Mesangial cell (primary cell): Measurements from ENCODE around the gene KCNT2.

DNA sequence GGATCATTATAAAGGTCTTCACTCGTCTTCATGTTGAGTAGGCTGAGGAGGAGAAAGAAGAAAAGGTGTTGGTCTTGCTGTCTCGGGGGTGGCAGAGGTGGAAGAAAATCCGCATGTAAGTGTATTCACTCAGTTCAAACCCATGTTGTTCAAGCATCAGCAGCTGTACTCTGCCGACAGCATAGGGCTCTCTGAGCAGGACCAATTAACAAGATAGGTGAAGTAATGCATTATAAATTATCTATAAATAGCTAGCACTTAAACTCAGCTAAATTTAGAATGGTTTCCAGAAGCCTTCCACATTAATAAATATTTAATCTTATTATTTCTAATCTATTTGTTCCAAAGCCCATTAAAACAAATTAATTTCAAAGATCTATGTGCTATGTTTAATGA, 116.8 kb downstream of the RGS2 start:
- RAMPAGE, long total RNA: no peak

DNA sequence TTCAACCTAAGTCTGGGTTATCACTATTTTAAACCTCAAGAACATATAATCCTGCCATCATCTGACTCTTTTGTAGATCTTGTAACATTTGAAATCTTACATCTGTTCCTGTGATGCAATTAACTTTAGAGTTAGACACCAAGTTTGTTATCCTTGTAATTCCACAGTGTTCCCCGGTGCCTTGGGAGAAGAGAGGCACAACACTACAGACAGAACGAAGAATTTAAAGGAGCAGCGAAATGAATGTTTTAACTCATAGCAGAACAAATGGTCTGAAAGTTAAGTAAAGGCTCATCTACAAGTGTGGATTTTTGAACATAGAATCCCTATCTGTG, 116.0 kb downstream of the UCHL5 start:
- RAMPAGE, long total RNA: no peak

DNA sequence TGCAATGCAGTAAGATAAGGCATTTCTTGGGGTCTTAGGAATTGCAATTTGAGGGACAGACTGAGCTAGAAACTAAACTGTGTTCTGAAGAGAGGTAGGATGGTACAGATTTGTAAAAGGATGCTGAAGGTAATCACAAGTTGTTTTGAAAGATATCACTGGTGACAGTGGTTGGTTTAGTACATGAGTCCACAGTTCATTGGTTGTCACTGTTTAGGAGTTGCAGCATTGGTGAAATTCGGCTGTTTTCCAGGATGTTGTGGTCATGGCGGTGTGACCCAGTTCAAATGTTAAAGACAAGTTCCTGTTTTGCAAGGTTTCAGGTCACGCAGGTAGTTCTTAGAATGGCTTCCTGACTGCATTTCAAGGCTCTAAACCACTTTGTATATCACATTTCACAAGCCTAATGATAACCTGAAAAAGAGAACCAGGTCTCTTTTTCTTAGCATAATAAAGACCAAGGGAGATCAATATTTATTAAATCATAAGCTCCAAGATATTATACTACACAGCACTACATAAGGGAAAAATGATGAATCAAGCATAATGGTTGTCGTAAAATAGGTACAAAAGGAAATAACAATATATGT, 292.9 kb upstream of the B3GALT2 start:
- RAMPAGE, long total RNA: no peak

DNA sequence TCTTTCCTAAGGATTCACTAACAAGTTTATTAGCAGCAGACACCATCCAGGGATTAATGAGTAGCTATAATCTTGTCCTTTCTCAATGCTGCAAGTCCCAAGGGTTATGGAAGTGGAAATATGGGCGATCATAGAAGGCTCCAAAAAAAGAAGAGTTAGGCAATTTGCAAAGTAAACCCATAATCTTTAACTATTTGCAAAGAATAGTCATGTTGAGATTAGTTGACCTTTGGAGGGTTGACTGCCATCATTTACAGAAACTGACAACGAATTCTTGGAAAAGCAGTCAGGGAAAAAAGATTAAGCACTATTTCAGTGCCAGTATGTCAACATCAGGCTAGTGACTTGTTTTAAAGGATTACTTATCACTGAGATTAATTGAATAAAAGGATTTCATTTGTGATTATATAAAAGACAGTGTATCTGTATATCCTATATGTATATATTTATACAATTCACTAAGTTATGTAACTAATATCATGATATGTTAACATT, 169.8 kb downstream of the KCNT2 start:
- RAMPAGE, long total RNA: no peak

DNA sequence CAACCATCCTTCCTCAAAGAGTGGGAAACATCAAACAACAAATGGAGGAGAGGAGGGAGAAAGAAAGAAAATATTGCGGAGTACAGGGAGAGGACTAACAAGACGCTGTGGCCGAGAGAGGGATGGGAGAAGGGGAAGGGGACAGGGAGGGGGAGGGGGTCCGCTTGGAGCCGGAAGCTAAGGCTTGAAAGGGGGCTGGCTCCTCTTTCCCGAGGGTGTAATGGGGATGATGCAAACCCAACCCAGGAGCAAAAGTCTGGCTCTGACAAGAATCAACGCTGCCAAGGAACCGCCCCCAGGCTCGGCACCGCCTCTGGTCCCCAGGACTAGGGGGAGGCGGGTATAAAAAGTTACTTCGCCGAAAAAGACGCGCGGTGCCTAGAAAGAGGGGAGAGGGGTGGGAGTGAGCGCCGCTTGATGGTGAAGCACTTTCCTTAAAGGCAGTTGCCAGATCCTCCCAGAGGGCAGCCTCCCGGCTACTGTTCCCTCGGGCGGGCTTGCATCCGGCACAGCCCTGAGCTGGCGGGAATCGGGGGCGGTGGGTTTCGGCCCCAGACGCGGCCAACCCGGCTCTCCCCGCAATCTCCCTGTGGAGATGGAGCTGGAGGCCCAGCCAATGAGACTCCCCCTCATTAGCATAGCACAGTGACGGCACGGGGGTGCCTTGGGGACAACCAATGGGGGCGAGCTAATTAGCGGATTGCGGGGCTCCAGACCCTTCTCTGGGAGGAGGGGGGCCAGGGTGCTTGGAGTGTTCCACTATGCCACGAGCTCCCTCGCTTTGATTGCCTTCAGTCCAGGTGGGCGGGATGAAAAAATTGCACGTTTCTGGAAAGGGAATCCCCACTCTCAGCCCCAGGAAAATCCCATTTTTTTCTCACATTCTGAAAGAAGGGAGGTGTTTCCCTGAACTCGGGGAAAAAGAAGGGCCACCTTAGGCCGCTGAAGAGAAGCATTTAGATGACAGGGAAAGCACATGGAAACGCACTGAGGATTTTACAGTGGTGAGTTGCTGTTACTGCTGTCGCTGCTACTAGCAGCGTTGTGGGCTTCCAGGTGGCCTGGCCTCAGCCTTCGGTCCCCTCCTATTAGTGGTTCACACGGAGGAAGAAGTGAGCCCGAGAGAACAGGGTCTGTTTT, at the start of gene KCNT2:
Gene KCNT2, minus strand, starts transcription at position 138 of the 1,140 bp plus-strand sequence.
- RAMPAGE, long total RNA: no peak

GRCh38 chr1:196743265-196743786, 31.3 kb upstream of the CFHR3 start:
- RAMPAGE, long total RNA: no peak

- RAMPAGE, long total RNA: no peak
Observed at GRCh38 chr1:196775697-196776105, 1.1 kb downstream of the CFHR3 start.

DNA sequence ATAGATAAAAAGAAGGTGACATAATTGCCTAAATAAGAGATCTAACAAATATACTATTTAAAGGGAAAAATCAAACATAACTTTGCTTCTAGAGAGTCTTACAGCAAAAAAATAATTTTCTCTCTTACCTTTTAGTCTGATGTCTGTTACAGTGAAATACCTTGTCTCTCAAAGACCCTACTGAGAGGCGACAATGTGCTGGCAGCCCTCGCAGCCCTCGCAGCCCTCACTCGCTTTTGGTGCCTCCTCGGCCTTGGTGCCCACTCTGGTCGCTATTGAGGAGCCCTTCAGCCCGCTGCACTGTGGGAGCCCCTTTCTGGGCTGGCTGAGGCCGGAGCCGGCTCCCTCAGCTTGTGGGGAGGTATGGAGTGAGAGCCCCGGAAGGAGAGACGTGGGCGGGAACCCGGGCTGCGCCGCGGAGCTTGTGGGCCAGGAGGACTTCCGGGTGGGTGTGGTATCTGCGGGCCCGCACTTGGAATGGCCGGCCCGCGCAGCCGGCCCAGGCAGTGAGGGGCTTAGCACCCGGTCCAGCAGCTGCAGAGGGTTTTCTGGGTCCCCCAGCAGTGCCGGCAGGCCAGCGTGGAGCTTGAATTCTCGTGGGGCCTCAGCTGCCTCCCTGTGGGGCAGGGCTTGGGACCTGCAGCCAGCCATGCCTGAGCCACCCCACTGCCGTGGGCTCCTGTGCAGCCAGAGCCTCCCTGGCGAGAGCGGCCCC, 10.1 kb upstream of the CFHR2 start:
- RAMPAGE, long total RNA: no peak

GRCh38 chr1:196941617-196941821, 2.0 kb upstream of the CFHR2 start:
- RAMPAGE, long total RNA: no peak

DNA sequence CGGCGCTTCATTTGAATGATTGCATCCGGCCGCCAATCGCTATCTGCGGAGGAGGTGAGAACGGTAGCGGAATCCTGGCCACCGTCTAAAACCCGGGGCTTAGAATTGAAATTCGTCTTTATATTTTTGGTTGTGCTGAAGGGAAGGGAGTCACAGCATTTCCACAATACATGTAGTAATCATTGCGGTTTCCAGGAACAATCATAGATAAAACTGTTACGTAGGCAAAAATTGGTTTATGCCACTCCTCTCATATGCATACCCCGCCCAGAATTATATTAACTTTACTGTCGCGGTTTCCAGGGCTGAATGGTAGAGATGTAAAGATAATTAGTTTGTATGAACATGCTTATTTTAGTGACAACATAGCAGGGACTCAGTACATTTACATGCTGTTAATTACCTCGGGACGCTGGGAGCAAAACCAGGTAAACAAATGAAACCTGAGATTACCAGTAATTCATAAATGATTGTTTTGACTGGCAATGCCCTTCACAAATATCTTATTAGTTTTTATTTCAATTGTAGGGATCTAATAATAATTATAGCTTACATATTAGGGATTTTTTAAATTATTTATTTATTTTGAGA, 393 bp upstream of the ASPM start:
- RAMPAGE, long total RNA: no peak

GRCh38 chr1:197773727-197774291, 1.5 kb downstream of the DENND1B start:
- RAMPAGE, long total RNA: no peak

- RAMPAGE, long total RNA: no peak
Observed at GRCh38 chr1:197776375-197776854, 1.1 kb upstream of the DENND1B start.

- RAMPAGE, long total RNA: no peak
Observed at GRCh38 chr1:197884270-197884673, 18.2 kb upstream of the C1orf53 start.

DNA sequence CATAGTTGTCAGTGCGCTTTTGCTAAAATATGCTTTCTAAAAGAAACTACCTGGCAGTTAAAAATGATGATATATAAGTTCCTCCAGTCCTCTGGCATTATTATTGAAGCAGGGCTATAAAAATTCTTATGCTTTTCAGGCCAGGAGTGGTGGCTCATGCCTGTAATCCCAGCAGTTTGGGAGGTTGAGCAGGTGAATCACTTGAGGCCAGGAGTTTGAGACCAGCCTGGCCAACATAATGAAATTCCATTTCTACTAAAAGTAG, 80.5 kb upstream of the NEK7 start:
- RAMPAGE, long total RNA: no peak

- RAMPAGE, long total RNA: no peak
Observed at GRCh38 chr1:198169689-198170362, 13.0 kb downstream of the NEK7 start.

- RAMPAGE, long total RNA: no peak
Observed at GRCh38 chr1:198292719-198293374, 136.0 kb downstream of the NEK7 start.

- RAMPAGE, long total RNA: no peak
Observed at GRCh38 chr1:198612818-198613473, 25.9 kb upstream of the PTPRC start.

GRCh38 chr1:198622444-198622957, 16.3 kb upstream of the PTPRC start:
- RAMPAGE, long total RNA: no peak

GRCh38 chr1:198648219-198648482, 9.3 kb downstream of the PTPRC start:
- RAMPAGE, long total RNA: no peak

GRCh38 chr1:200035452-200036263, 8.1 kb downstream of the NR5A2 start:
- RAMPAGE, long total RNA: no peak